Aortic smooth muscle cell (primary cell): Measurements from ENCODE around the gene BAMBI.

DNA sequence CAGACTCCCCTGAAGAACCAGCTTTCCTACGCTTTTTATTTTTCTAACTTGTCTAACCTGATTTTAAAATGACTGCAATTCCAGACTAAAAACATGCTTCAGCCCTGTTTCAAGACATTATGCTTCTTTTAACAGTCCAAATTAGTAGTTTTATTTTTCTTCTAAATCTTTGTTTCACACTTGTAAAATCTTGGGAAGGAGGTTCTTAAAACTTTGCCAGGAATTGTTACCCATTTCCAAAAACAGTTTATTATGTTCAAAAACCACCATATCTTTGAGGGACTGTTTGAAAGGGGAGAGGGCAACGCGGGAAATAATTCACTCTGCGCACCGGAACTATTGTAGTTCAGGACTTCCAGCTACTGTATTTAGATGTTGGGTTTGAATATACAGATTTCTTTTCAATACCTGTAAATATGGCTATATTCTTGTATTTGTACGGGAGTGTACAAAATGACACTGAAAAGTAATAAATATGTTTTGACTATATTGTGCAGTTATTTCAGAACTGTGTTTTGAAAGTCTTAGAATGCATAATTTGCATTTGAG is 54.7 kb upstream of the BAMBI start:
- RRBS = no CpG with 5 or more reads among the region's 6 CpGs

GRCh38 chr10:28677097-28677677 is at the start of gene BAMBI:
Gene BAMBI, plus strand, starts transcription at chr10:28677521.
- RRBS = 1% methylated on average over 41 of the region's 78 CpGs

DNA sequence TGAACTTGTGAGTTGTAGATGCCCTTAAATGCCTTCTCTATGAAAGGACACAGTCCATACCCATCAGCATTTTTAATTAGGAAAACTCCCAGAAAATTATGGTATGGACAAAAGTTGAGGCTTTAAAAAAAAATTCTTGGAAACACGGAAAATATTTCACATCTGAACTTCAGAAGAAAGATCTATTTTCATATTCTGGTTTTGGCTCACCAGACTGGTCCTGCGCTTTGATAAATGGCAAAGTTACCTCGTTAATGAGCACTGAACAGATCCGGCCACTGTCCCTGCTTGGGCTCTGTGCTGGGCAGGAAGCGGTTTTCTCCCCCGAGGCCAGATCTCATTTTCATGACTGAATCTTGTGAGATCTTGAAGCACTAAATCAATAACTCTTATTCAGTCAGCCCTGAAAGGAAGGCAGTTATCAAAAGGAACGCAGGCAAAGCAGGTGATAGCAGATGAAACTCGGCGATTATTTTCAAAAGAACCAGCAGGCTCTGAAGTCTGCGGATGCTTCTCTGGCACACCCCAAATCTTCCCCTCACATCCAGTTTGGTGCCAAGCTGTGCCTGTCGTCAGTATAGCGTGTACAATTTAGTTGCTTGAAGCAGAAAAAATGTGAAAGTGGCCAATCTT is 228.6 kb downstream of the BAMBI start:
- RRBS = no CpG with 5 or more reads among the region's 12 CpGs

DNA sequence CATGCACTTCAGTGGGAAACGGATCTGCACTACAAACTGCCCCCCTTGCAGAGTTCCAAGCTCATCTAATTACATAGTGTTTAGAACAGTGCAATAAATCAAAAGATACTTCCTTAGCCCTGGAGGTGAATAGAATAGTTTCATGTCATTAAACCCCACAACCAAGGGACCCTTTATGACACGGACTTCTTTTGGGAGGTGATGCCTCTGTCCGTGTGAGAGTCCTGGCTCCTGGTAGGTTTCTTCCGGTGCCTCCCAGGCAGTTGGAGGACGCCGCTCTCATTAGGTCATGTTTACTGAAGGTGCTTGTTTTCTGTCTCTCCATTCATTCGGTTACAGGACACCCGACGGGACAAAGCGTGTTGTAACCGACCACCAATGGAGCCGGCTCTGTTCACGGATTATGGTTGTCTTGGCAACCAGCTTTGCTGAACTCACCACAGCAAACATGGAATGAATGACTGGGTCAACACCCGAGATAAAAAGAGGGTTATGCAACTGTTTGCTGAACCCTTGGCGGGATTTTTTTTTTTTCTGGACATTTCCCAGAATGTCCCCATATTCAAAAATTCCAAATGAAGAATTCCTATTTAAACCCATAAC is 262.4 kb downstream of the BAMBI start:
- RRBS = no CpG with 5 or more reads among the region's 15 CpGs

DNA sequence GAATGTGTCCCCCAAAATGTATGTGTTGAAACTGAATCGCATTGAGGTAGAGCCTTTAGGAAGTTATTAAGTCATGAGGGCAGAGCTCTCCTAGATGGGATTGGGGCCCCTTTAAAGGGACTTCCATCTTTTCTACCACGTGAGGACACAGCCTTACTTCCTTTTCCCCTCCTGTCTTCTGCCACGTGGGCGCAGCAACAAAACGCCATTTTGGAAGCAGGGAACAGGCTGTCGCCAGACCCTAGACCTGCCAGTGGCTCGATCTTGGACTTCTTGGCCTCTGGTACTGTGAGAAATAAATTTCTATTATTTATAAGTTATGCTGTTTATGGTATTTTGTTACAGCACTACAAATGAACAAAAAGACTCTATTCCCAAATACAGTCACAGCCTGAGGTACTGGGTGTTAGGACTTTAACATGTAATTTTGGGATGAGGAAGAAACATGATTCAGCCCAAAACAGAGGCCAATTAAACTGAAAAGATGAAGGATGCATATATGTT is 201.4 kb upstream of the LYZL1 start:
- RRBS = no CpG with 5 or more reads among the region's 7 CpGs

DNA sequence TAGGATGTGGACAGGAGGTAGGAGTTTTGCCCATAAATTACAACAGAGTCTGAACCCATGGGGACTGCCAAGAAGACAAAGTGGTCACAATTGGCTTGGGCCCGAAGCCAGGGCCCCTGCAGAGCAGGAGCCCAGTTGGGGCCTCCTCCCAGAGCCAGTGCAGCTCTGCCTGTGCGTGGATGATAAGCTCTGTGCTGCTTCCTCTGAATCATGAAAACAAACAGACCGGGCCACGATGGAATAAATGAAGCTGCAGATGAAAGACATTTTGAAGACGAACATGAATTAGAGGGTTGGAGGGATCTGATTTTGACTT is 156.9 kb upstream of the LYZL1 start:
- RRBS = no CpG with 5 or more reads among the region's 5 CpGs

- RRBS = no CpG with 5 or more reads among the region's 21 CpGs
Observed at GRCh38 chr10:29479351-29480439, 155.1 kb downstream of the SVIL start.

- RRBS = no CpG with 5 or more reads among the region's 12 CpGs
Observed at GRCh38 chr10:29481545-29481909, 153.2 kb downstream of the SVIL start.

- RRBS = no CpG with 5 or more reads among the region's 12 CpGs
Observed at GRCh38 chr10:29646316-29647145, 11.8 kb upstream of the SVIL start.

GRCh38 chr10:29691691-29692146 is 56.9 kb upstream of the SVIL start:
- RRBS = no CpG with 5 or more reads among the region's 7 CpGs

DNA sequence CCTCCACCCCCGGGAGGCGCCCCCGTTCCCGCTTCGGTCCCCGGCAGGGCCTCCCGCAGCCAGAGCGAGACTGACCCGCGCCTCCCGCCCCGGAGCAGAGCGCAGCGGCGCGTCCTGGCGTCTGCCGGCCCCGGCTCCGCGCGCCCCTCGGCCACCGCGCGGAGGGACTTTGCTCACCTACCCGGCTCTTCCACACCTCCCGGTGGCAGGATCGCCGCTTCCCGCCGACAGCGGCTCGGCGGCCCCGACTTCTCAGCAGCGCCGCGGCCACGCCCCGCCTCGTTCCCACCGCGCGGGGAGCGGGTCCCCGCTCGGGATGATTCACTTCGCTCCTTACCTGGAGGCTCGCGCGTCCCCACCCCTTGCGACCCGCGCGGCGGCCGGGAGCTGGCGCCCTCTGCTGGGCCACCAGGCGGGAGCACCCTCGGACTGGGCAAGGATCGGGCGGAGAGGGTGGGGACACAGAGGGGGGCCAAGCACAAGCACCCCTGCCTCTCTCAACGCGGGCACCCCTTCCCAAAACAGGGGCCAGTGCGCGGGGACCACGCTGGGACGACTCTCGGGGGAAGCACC is 100.9 kb upstream of the SVIL start:
- RRBS = under 1% methylated on average over 21 of the region's 70 CpGs

DNA sequence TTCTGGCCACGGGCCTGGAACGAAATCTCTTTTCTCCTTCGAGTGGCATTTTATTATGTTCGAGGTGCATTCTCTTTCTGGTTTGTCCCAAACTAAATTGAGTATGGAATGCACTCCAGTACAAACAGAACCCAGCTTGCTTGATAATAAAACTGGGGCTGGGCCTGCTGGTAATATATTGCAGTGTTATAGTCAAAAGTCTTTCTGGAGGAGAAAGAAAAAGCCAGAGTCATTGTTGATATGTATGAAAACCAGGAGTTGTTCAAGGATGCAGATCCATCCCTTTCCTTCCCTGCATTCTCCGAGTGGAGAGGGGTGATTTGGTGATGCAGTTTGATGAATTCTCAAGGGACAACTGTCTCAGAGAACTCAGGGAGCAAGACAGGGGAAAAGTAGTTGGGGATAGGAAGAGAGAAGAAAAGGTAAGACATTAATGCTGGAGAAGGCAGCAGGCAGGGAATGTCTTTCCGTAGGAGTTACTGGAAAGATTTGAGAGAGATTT is 160.6 kb upstream of the SVIL start:
- RRBS = no CpG with 5 or more reads among the region's 6 CpGs

DNA sequence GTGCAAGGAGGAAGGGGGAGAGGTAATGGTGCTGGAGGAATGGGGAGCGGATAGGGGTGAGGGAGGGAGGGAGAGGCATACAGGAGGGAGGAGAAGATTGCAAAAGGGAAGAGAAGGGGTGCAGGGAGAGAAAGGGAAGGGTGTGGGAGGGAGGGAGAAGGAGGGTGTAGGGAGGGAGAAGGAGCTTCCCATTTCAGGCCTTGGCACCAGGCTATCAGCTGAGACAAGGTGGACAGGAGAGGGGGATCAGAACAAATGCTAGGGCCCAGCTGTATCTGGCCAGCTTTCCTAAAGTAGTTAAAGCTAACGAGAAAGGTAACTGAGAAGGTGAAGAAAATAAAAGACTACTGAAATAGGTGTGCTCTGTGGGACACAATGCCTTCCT is 204.2 kb upstream of the SVIL start:
- RRBS = no CpG with 5 or more reads among the region's 2 CpGs

GRCh38 chr10:29858170-29859045 is 201.0 kb downstream of the JCAD start:
- RRBS = no CpG with 5 or more reads among the region's 11 CpGs

DNA sequence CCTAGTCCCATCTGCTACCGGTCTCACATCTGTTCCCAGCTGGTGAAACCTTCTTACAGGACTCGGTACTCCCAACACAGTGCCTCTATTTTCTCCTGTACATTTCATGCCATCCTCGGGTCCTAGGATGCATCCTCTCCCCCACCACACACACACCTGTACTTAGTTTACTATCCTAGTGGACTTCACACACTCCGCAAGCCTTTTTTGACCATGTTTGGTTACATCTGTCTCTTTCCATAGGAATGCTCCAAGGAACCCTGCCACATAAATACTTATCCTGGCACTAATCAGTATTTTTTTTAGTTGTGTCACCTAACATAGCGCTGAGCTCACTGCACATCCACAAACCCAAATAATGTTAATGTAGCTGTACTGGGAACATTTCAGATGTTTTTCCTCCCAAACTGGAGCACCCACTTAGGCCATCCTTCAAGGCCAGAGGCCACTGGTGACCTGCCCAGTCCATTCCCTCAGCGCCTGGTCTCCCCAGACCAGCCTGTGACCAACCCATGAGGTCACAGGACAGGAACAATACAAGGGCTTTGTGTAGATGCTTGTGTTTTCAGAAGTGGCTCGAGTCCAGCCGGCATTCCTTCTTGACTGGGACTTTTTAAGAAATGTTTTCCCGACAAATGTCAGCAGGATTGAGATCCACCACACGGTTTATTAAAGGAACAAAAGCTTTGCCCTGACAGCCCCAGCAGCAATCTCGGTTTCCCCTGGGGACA is 181.5 kb downstream of the JCAD start:
- RRBS = no CpG with 5 or more reads among the region's 11 CpGs

- RRBS = no CpG with 5 or more reads among the region's 11 CpGs
Observed at GRCh38 chr10:29957490-29958275, 101.7 kb downstream of the JCAD start.

DNA sequence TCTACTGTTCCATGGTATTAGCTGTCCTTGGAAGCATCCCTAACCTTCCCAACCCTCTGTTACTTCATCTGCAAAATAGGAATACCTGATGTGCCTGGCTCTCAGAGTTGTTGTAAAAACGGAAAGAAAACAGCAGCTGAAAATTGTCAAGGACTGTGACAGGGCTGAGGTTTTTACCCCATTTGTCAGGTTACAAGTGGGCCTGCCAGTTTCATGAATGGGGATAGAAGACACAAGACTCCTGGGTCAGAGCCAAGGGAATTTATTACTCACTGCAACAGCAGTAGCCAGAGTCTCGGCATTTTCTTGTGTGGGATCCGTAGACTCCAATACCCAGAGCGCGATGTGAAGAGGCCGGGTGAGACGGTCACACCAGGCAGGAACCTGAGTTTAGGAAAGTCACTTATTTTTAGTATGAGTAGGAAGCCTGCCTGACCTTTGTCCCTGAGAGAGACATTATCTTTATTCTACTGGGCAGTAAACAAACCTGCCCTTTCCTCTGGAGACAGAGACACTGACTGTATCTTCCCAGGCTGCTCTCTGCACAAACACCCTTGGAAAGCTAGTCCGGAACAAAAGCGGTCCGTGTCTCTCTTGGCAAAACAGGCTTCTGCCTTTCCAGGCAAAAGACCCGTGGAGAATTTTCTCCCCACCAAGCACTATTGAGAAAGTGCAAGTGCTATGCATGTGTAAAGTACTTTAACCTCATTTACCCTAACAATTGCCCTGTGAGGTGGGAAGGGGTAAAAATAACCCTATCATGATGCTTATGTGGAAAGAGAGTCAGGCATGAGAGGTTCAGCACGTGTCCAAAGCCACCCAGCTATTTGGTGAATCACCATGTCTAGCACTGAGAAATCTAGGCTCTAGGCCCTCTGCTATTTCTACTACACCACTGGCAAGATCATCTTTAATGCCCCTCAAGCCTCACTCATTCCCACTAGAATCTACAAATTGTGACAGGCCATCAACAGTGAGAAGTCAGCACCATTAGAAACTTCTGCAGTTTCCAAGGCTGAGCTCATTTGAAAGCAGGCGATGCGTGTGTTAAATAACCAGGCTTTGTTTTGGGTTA is 58.4 kb downstream of the JCAD start:
- RRBS = no CpG with 5 or more reads among the region's 14 CpGs

DNA sequence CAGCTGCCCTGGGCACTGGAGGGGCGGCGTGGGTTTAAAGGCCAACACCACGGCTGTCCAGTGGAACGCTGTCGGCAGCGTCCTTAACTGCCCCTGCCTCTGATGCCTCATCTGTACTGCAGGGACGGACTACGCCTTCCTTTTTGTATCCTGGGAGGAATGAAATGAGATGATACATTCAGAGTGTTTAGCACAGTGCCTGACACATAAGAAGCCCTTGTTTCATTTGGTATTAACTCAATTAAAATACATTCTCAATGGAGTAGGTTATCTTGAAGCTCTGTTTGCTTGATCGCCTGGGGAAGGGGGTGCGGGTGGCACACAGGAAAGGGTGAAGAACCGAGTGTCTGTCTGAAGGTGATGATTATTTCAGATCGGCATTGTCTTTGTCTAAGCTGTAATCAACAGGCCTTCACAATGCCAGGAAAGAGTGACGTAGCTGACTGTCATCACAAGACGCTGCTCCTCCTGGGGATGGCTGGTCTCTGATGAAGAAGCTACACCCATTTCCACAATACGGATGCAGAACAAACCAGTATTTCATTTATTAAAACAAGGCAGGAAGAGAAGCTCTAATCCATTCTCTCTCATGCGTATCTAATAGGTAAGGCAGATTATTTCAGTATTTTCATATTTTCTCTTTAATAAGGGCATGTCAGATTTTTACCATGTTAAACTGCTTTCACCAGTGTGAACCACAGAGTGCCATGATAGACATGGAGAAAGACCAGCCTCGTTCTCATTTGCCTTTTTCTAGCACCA is 19.4 kb downstream of the JCAD start:
- RRBS = no CpG with 5 or more reads among the region's 17 CpGs

DNA sequence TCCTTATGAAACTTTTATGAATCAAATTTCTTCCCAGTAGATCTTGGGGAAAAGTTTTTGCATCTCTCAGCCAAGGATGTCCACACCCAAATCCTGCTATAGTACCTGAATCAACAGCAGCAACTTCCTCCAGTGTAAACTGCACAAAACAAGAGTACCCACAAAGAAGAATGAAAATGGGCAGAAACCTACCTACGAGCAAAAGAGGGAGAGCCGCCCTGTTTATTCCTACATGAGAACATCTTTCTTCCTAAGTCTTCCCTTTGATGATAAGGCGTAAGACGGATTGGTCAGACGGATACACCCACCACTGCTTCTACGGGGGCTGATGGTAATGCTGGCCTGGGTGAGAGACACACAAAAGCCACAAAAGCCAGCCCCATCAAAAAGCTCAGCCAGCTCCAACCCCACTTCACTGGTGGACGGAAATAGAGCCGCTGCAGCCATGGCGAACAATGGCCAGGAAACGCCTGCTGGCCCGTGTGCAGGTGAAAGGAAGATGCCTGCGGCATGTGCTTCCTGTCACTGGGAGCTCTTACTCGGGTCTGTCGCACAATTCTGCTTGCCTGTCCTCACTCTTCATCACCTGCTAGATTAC is 10.4 kb downstream of the JCAD start:
- RRBS = no CpG with 5 or more reads among the region's 14 CpGs

GRCh38 chr10:30359548-30360198 is 10.6 kb upstream of the MTPAP start:
- RRBS = no CpG with 5 or more reads among the region's 4 CpGs